SK-MEL-5 (cell line): ENCODE data around the gene CDPF1.

RAMPAGE:
- cytosol, long total RNA, result no peak
- long total RNA, result no peak
- nucleus, long total RNA, result no peak
Observed at GRCh38 chr22:46172867-46173463, 22.6 kb downstream of the PPARA start.

GRCh38 chr22:46244983-46245997 is 4.8 kb downstream of the CDPF1 start:
RAMPAGE:
- cytosol, long total RNA, result no peak
- long total RNA, result no peak
- nucleus, long total RNA, result no peak

DNA sequence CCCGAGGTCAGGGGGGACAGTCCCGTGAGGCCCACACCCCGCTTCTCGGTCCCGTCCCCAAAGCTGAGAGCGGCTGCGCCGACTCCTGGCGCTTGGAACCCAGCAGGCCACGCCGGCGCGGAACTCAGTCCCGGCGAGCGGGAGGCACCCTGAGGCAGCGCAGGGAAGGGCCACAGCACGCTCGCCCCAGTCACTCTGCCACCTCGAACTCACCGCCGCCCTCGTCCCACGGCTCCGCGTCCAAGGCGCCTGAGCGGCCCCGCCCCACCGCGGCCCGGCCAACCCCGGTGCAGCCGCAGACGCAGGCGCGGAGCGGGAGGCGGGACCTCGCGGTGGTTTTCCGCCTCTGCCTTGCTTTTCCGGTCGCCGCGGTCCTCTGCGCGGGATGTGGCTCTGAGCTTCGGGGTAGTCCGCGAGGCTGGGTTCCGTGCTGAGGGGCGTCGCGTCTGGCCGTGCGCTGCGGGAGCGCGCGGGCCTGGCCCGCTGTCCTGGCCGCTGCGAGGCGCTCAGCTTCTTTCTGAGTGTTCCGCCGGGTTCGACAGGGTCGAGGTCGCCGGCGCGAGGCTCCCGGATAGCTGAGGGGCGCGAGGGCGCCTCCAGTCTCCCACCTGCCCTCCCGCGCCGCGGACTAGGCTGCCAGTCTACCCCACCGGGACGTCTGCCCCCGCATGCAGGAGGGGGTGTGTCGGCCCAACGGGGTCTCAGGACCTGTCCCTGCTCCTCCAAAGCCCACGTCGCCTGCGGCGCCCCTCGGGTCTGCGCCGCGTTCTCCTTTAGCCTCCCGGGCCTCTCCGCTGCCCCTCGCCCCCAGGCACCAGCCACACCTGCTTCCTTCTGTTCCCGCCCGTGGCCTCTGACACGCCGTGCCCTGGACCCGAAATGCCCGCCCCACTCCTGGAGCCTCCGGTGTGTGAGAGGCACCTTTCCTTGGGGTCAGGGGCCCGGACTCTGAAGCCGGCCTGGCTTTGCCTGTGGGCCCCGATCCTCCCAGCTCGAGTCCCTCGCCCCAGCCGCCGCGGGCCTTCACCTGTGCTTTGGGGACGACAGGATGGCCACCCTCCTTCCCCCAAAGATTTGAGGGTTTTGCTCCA is at the start of gene CDPF1:
CDPF1 (minus strand) TSS at position 251 of the 1,091 bp plus-strand sequence.
RAMPAGE:
- cytosol, long total RNA, result start-site peak on the minus strand centred at position 247 of the sequence, 18 bp wide, 184 and 107 reads in 2 replicates
- long total RNA, result start-site peak on the minus strand centred at position 240 of the sequence, 25 bp wide, 85 and 59 reads in 2 replicates
- nucleus, long total RNA, result no peak

GRCh38 chr22:46341703-46342292 is 6.3 kb downstream of the TRMU start:
RAMPAGE:
- cytosol, long total RNA, result no peak
- long total RNA, result no peak
- nucleus, long total RNA, result no peak

RAMPAGE:
- cytosol, long total RNA, result no peak
- long total RNA, result no peak
- nucleus, long total RNA, result no peak
Observed at GRCh38 chr22:46379373-46380613, 44.3 kb downstream of the TRMU start.

RAMPAGE:
- cytosol, long total RNA, result no peak
- long total RNA, result no peak
- nucleus, long total RNA, result no peak
Observed at GRCh38 chr22:46408532-46408957, 73.0 kb downstream of the TRMU start.

GRCh38 chr22:46443700-46444119 is 93.7 kb downstream of the CELSR1 start:
RAMPAGE:
- cytosol, long total RNA, result no peak
- long total RNA, result no peak
- nucleus, long total RNA, result no peak

GRCh38 chr22:46465538-46466607 is 71.5 kb downstream of the CELSR1 start:
RAMPAGE:
- cytosol, long total RNA, result no peak
- long total RNA, result no peak
- nucleus, long total RNA, result no peak

DNA sequence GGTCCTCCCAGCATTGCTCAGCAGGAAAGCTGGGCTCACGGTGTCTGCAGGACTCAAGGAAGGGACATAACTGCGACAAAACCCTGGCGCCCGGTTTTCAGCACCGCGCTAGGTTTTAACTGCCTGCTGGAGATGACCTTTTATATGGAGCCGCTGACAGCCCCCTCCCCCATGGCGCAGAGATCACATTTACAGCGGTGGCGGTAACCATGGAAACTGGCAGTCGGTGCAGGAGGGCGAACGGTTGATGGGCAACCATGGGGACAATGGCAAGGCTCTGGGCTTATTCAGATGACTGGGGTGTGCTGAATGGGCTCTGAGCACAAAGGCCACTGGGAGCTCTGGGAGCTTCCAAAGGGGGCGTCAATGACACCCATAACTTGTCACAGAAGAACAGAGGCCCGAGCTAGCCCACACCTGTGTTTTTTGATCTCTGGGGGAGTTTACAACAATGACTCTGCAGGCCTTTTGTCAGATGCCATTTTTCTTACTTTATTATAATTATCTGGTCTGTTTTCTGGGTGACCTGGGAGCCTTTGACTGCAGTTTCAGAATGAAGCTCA is 37.1 kb downstream of the CELSR1 start:
RAMPAGE:
- cytosol, long total RNA, result no peak
- long total RNA, result no peak
- nucleus, long total RNA, result no peak

DNA sequence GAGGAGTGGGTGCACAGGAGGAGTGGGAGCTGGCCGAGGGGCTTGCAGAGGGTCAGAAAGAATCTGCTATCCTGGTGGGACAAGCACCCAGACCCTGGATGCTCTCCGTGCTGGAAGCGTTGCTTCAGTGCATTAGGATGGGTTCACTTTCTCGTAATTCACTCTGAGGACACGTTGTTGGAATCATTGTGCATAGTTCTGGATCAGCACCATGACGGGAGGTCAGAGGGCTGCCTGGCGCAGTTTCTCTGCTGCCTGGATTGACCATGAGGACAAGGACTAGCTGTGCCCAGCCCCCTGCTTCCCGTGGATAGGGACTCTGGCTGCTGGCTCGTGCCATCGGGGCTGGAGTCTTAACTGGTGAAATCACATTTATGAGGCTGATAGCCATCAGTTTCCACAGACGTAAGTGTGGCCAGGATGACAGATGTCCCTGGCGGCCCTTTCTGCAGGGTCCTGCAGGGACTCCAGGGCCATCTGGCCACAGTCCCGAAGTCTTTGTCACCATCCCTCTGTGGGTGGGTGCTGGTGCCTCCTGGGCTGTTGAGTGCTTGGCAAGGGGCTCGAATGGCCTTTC is 24.2 kb upstream of the GRAMD4 start:
RAMPAGE:
- cytosol, long total RNA, result no peak
- long total RNA, result no peak
- nucleus, long total RNA, result no peak

RAMPAGE:
- cytosol, long total RNA, result no peak
- long total RNA, result no peak
- nucleus, long total RNA, result no peak
Observed at GRCh38 chr22:46600190-46600829, 19.9 kb upstream of the GRAMD4 start.

DNA sequence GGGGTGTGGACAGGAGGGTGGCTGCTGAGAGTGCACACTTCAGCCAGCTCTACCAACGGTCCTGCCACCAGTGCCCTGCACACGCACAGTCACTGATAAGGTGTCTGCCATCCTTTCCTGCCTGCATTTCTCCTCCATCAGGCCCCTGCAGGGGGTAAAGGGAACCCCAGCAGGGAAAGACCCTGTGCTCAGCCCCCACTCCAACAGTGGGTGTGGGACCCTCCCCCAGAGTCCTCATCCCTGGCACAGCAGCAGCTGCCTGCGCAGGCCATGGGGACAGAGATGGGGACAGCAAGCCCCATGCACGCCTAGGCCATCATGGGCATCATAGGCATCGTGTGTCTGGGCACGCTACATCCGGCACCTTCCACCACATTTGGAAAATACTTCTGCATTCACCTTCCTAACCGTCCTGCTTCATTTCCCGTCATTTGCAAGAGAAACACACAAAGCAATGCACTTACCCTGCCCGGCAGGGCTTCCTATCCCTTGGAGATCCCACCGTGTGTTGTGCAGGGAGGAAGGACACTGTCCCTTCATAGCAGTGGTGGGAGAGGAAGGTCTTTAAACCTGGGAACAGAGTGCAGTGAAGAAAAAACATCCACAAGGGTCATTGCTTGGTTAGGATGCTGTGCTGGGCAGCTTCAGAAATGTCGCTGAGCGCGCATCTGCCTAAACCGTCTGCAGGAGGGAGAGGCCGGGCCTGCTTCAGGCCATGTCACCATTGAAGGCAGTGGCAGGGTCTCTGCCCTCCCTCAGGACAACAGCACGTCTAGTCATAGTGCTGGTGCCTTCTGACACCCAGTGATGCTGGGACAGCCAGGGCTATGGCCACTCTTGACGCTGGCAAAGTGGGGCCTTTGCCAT is 43.1 kb downstream of the CERK start:
RAMPAGE:
- cytosol, long total RNA, result no peak
- long total RNA, result no peak
- nucleus, long total RNA, result no peak

DNA sequence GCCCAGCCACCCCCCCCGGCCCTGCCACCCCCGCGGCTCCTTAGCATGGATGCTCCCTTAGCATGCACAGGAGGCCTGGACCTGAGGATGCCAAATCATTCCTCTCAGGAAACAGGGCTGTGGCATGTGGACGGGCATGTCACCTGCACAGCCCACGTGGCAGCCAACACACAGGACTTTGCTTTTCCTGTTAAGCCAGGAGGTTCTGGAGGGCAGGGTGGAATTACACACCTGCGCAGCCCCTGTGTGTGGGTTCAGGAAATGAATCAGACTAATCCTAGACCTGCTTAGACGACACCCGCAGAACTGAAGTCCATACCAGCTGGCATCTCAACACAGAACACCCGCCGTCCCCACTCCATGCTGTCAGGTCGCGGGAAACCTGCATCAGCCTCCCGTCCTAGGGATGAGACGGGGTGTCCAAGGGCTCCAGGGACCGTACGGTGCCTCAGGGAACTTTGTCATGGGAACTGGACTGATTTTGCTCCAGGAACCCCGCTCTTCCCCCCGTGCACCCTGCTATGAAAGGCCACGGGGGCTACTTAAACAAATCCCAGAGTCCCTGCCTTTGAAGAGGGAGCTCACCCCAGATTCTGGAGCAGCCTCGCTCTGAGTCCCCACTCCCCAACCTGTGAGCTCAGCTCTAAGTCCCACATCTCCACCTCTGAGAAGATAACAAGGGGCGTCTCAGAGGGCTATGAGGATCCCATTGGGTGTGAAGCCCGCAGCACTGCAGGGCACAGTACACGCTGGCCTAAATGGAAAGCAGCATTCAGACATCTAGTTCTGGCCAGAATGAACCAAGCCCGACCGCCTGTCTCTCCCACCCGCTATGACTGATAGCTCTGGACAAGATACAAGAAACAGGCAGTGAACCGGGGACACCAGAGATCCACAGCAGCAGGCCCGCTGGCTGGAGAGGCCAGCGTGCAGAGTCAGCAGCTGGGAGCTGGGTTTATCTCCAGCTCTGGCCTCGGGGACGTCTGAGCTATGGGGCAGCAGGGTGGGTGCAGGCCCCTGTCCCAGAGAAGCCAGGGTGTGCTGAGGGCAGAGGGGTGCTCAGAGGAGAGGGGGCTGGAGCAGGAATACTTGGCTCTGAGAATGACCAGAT is 9.9 kb downstream of the CERK start:
RAMPAGE:
- cytosol, long total RNA, result no peak
- long total RNA, result no peak
- nucleus, long total RNA, result no peak

DNA sequence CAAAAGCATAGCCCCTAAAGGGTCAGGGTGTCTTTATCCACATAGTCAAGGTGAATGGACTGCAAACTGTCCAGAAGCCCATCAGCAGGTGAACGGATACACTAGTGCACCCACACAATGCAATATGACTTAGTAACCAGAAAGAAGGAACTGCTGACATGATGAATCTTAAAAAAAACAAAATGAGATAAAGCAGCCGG is 4.0 kb downstream of the CERK start:
RAMPAGE:
- cytosol, long total RNA, result no peak
- long total RNA, result no peak
- nucleus, long total RNA, result no peak

DNA sequence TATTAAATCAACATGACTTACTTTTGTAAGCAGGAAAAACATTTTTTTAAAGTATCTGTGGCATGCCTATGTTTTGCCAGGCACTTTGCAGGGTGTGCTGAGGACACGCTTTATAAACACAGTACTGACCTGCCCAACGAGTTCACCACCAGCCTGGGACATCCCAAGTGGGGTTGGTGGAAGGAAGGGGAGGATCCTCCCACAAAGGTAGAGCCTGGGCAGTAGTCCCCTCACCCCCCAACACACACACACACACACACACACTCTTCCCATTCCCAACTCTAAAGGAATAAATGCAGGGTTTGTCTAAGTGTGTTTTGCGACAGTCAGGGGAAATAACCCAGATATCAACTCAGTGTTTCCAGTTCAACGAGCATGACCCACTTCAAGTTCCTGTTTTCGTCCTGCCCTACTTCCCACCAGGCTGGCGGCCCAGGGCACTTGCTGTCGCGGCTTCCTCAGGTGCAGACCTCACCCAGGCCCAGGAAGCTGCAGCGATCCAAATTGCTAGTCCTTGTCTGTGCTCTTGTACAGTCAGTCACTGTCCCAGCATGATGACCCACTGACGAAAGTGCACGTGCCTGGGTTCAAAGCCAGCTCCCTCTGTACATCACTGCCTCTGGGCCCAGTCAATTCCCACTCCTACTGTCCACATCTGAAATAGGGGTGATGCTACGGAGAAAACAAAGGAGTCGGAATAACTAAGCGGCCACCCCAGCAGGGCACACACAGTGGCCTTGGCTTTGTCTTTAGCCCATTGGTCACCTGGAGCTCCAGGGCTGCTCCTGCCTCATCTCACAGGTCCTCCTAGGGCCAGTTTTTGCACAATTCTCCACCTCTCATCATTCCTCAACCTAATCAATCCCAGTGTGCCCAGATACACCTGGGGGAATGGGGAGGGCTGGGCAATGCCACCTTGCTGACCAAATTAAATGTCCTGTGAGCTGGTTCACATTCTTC is 2.9 kb downstream of the CERK start:
RAMPAGE:
- cytosol, long total RNA, result no peak
- long total RNA, result no peak
- nucleus, long total RNA, result no peak

DNA sequence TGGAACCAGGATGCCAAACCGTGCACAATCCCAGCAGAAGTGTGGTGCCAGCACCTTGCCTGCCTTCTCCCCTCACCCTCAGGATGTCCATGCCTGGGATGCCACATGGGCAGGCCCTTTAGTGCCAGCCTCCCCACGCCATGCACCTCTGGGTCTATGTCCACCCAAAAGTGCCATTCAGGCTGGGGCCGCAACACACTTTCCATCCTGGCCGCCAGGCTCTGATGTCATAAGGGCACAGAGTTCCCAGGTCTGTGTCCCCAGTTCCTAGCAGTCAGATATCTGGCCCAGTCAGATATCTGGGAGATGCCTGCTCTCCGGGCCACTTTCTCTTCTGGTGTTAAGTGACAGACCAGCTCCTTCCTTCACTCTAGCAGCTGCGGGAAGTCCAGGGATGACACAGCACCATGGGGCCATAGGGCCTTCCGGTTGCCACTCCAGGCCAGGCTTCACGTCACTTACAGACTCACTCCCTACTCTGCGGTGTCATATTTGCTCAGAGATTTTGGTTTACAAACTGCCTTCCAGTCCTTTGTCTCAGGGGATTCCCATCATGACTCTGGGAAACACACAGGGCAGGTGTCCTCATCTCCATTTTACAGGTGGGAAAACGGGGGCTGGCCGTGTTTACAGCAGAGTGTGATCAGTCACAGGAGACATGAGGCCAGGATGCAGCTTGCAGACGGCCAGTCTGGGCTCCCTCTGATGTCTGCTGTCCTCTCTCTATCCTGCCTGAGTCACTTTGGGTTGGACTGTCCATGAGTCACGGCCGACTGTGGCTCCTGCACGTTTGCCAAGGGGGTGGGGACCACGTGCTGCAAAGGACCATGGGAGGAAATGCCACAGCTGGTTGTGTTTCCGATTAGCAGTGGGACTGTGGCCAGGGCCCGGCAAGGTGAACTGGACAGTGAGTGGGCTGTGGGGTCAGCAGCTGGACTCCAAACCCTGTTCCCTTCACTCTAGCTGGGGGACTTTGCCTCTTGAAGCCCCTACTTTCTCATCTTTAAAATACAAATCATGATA is 8.3 kb upstream of the TBC1D22A start:
RAMPAGE:
- cytosol, long total RNA, result no peak
- long total RNA, result no peak
- nucleus, long total RNA, result no peak

DNA sequence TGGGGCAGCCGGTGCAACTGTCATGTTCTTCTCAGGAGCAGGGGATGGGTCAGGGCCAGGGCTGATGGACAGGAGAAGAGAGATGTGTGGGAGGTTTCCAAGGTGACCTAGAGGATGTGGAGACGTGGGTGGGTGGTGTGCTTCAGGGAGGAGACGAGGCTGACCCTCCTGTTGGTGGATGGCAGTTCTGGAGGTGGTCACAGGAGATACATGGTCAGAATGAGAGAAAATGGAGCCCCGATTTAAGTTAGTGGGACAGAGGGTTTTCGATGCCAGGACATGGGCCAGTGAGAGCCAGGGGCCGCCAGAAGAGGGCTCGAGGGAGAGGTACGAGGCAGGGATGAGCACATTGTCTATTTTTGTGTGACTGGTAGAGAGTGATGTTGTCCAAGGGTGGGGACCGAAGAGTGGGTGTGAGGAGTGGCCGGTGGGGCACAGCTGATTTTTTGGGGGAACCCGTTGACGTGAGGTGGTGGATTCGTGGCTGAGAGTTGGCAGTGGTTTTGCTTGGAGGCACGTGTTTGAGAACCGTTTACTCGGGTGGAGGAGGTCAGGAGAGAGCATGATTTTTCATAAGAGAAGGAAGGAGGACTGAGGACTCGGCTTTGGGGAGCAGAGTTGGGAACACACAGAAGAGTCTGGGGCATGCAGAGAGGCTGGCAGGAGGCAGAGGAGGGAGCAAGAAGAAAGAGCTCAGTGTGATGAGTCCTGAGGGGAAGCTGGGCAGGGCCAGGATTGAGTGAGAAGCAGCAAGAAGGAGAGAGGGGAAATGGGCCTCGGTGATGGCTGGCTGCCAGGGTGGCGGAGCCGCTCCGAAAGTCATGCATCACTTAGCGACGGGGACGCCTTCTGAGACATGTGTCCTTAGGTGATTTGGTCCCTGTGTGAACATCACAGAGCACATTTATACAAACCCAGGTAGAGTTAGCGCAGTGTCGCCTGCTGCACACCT is 14.8 kb downstream of the TBC1D22A start:
RAMPAGE:
- cytosol, long total RNA, result no peak
- long total RNA, result no peak
- nucleus, long total RNA, result no peak

DNA sequence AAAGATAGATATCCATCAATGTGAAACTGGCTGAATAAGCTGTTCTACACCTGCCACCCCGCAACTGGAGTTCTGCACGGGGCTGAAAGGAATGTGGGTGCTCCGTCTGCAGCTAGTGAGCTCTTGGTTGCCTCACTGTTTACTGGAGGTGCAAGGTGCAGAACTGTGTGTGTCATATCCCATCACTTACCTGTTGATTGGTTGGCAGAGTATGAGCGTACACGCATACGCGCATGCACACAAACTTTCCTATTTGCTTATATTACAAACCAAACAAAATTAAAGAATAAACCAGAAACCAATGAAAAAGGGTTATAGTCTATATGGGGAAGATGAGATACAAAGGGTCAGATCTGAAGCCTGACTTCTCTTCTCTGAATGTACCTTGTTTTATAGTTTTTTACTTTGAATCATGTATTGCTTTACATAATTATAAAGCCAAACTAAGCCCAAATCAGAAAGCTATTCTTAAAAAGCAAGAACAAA is 324.5 kb downstream of the TBC1D22A start:
RAMPAGE:
- cytosol, long total RNA, result no peak
- long total RNA, result no peak
- nucleus, long total RNA, result no peak

DNA sequence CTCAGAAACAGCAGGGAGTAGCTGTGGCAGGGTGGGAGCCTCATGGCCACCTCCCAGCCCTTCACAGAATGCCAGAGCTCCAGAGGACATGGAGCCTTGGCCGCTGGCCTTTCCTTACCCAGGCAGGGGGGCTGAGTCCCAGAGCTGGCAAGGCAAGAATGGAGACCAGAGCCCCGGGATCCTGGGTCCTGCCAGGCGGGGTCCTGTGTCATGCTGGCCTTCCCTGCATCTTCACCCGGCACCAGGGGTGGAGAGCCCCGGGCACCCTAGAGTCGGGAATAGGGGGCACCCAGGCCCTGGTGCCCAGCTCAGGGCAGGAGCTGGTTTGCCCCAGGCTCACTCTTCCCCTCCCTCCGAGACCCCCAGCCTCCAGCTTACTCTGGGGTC is 519.9 kb downstream of the TBC1D22A start:
RAMPAGE:
- cytosol, long total RNA, result no peak
- long total RNA, result no peak
- nucleus, long total RNA, result no peak

RAMPAGE:
- cytosol, long total RNA, result no peak
- long total RNA, result no peak
- nucleus, long total RNA, result no peak
Observed at GRCh38 chr22:47328874-47329561, 566.6 kb downstream of the TBC1D22A start.